Urinary bladder (tissue), 3 donors: ENCODE results near the genes CEMP1, ELOB, PRSS33 and PKMYT1.

DNA sequence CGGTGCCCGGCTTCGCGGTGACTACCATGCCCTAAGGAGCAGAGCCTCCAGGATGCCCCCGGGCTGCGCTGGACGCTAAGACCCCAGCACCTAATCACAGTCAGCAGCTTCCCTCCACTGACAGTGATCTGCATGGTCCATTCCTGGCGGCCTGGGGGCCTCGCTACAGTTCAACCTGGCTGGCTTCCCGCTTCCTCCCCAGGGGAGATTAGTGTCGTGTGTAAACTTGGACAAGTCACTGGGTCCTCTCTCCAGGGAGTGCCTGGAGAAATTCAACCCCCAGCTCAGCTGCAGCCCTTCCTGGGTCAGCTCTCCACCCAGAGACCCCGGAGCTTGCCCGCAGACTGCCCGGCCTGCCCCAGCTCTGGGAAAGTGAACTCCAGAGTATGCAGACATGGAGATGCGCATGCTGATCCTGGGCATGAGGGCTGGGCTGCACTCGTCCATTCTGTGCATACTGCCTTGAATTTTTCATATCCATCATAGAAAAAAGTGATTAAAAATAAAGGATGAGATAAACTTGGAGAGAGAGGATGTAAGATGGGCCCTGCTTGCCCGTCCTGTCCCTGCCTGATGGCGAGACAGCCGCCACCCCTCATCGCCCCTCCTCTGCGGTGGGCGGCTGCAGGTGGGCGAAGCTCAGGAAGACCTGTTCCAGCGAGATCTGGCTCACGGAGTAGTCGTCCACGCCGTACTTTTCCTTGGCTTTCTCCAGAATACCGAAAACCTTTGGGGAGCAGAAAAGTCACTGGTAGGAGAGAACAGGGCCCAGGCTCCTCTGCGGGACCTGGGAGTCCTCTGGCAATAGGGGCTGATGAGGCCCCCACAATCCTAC, 8.4 kb upstream of the RNPS1 start:
- PRO-cap = no peak
- RAMPAGE, long total RNA = no peak

DNA sequence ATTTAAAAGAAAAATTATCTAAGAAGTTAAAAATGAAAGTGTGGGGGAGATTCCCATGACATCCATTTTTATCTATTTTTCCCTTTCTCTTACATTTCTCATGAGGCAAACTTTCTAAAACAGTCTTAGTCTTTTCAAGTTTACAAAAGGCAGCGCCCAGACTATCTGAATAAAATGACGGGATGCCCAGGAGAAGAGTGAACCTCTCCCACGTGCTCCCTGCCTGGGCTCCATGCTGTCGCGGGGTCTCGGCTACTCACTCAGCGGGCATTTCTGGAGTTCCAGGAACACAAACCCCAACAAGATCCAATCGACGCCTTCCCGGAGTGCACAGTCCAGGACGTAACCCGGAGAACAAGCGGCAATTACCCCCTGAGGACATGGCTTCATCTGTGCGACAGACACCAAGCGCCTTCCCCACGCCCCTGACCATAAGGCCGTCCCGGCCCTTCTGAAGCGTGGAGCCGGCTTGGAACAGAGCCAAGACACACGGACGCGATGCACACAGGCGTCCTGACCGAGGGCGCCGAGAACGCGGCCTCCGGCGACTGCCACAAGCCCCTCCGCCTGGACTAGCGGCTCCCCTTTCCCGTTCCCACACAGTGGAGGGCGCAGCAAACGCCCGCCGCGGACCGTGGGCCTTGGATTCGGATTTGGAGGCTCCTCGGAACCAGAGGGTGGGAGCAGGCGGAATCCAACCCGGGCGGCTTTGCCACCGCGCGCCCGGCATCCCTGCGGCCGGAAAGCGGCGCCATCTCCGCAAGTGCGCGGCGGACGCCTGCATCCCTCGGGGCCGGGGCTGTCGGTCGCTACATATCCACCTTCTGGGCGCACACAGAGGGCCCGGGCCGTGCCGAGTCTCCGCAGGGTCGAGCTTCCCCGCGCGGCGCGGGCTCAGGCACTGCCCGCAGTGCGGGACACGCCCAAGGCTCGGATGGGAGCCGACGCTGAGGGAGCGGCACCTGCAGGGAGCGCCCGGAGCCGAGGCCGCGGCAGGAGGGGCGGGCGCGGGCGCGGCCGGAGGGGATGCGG, 817 bp downstream of the ABCA3 start:
- PRO-cap = no peak
- RAMPAGE, long total RNA = no peak

DNA sequence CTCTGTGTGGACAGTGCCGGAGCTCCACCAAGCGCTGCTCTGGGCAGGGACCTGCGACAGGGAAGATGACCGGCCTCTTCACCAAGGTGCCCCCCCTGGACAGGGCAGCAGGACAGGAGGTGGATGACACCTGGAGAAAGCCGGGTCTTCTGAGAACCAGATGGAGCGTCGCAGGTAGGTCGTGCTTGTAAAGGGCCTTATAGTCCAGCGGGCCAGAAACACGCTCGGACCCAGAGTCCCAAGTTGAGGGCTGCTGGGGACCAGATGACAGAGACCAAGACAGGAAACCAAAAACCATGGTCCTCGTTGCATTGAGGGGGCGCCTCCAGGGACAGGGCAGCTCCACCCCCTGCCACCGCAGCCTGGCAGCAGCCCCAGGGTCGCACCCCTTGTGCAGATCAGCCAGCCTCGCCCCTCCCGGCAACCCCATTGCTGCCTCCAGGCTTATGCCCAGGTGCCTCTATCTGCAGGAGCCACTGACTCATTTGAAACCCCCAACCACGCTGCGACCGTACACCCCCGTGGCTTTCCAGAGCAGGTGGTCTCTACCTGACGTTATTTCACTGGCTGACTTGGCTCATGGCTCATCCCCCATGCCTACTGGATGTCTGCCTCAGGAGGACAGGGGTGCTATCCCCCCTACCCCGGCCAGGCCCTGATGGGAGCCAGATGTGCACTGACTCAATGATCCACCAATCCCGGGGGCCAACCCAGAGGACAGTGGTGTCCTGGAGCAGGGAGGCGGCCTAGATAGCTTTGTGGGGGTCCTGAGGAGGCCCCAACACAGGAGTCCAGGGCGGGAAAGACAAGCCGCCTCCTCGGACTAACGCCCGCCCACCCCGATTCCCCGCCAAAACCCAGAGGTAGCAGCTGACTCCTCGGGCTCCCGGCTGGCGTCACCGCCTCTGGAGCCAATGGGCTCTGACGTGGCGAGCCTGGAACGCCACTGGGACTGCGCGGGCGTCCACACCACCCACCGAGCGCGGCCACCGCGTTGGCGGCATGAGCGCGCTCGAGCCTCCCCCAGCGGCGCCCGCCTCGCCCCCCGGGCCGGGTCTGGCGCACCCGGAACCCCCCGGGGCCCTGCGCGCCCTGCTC, 3.9 kb upstream of the NTN3 start:
- PRO-cap = bidirectional peak, plus-strand start at position 946 of the sequence, minus-strand start at position 828 of the sequence
- RAMPAGE, long total RNA = no peak

- PRO-cap = no peak
- RAMPAGE, long total RNA = no peak
Measured at GRCh38 chr16:2467908-2468157, 3.3 kb upstream of the NTN3 start.

DNA sequence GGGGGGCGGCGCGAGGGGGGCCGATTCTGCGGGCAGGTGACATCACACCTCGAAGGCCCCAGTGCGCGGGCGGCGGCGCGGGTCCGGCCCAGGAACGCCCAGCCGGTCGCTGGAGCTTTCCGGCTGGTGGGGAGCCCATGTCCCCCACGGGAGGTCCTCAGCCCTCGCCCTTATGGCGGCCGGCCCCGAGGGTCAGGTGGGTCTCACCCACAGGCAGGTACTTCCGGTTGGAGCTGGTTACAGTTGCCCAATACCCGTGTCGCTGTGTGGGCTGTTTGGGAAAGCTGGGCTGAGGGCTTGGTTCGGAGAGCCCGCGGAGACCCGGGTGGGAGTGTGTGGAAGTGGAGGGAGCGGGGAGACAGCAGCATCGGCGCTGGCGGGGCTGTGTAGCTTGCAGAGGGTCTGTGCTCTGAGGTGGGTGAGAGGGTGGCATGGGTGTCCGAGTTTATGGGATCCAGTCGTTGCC, 805 bp downstream of the ATP6V0C start:
- PRO-cap = bidirectional peak, plus-strand start at position 278 of the sequence, minus-strand start at position 172 of the sequence
- RAMPAGE, long total RNA = no peak

GRCh38 chr16:2530289-2530997, 765 bp downstream of the CEMP1 start:
- PRO-cap = no peak
- RAMPAGE, long total RNA = no peak

DNA sequence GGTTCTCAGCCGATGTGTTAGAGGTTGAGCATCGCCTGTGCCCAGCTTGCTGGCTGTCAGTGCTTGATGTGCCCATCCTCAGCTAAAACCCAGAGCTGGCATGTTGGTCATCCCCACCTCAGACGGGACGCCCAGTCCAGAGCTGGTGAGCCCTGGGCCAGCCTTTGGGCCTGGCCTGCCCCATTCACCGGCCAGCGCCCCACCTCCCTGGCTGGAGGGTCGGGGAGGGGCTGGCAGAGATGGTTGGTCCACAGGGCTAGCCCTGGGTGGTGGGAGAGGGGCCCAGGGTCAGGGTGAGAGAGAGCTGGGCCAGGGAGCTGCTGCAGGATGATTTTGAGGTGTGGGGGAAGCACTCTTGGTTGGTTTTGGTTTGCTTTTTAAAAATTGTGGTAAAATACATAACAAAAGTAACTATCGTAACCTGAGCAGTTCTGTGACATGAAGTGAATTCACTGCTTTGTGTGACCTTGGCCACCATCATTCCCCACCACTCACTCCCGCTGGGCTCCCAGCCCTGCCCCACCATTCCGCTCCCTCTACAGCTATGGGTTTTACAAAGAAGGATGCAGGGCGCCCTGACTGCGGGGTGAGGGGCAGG, at the start of gene CEMP1:
Gene CEMP1, minus strand, starts transcription at position 411 of the 598 bp plus-strand sequence.
- PRO-cap = no peak
- RAMPAGE, long total RNA = no peak

GRCh38 chr16:2531596-2532445, 613 bp upstream of the CEMP1 start:
- PRO-cap = bidirectional peak, plus-strand start at chr16:2532145, minus-strand start at chr16:2532043
- RAMPAGE, long total RNA = no peak

DNA sequence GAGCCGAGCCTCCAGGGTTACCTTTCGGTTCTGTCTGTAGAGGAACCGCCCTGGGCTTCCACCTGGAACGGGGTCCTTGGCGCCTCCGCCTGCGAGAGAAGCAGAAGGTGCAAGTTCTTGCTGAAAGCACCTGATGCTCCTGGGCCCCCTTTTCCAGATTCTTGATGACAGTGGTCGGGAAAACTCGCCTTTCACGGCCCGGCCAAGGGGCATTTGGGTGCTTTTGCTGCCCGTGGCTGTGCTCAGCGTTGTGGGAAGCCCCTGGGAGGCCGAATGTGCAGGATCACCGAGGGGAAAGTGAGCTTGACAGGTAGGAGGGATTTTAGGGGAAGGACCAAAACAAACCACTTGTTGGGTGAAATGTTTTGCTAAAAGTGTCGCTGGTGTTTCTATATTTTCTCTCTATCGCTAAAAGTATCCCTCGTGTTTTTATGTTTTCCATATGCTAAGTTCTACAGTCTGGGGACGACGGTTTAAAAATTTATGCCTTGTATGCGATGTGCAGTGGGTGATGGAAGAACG, 702 bp downstream of the PDPK1 start:
- PRO-cap = no peak
- RAMPAGE, long total RNA = no peak

GRCh38 chr16:2769391-2770415, 7.4 kb downstream of the ELOB start:
- PRO-cap = no peak
- RAMPAGE, long total RNA = no peak

- PRO-cap = bidirectional peak, plus-strand start at chr16:2777399, minus-strand start at chr16:2777274
- RAMPAGE, long total RNA = start-site peak on the minus strand at chr16:2777245-2777290, 7,072 and 4,735 reads in 2 replicates
Measured at GRCh38 chr16:2776643-2777456, at the start of gene ELOB. Gene ELOB (minus strand): TSS chr16:2777280.

- PRO-cap = no peak
- RAMPAGE, long total RNA = no peak
Measured at GRCh38 chr16:2787402-2788099, at the start of gene PRSS33. Gene PRSS33 (minus strand): TSS chr16:2787560.

GRCh38 chr16:2795619-2796268, 2.5 kb upstream of the PRSS41 start:
- PRO-cap = no peak
- RAMPAGE, long total RNA = no peak

DNA sequence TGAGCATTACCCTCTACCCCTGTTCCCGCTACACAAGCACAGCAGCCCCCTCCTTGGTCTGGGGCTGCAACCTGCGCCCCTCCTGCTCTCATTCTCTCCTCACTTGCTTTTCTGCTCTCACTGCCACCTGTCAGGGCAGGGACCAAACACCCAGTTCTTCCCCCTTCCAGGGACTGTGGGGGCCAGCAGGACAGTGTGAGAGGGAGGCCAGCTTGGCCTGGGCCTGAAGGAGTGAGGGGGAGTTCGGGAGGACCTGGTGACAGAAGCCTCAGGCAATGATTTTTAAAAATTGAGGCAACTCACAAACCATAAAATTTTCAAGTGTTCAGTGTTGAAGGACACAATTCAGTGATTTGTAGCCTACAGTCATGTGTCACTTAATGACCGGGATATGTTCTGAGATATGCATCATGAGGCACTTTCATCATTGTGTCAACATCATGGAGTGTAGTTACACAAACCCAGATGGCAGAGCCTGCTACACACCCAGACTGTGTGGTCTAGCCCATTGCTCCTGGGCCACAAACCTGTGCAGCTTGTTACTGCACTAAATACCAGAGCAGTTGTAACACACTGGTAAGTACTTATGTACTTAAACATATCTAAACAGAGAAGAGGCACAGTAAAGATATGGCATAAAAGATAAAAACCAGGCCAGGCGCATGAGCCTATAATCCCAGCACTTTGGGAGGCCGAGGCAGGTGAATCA, 1.5 kb downstream of the PRSS41 start:
- PRO-cap = no peak
- RAMPAGE, long total RNA = no peak

- PRO-cap = bidirectional peak, plus-strand start at chr16:2904397, minus-strand start at chr16:2904248
- RAMPAGE, long total RNA = no peak
Measured at GRCh38 chr16:2903790-2904724, 7.7 kb upstream of the FLYWCH1 start.

DNA sequence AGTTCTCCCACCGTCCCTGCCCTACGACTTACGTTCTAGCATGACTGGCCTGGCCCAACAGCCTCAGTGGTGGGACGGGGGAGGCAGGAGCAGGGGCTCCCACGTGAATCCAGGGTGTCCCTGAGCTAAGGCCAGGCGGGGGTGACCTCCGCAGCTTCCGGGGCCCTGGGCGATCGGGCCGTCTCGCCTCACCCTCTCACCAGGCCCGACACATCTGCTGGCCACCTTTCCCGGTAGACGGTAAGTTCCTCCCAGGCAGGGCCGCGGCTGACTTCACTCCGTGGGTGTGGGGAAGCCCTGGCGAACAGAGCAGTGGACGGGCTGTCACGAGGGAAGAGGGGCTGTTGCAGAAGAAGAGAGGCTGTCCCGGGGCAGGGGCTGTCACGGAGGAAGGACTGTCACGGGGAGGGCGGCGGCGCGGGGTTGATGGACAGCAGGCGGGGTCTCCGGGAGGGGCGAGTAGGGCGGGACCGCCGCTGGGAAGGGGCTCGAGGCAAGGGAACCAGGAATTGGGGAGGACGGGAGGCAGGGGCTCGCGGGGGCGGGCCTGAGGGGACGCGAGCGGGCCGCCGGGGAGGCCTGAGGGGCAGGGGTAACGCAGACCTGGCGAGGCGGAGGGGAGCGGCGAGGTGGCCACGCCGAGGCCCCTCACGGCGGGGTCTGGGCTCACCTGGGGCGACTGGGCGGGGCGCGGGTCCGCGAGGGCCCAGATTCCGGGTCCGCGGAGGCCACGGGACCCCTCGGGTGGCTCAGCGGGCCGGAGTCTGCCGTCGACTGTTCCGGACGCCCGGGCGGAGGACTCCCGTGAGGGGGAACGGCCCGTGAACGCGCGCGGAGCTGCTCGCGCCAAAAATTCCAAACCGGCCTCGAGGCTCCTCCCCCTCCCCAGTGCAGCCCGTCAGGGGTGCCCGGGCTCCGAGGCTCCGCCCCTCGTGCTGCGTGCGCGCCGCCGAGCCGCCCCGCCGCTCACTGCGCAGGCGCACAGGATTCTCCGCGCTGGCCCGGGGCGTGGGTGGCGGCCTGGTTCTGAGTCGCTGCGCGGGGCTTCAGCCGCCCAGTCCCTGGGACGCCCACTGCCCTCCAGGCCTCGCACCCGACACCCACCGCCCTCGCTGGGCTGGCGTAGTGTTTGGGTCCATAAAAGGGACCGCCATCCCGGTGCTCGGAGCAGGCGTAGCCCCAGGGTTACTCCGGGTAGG, at the start of gene PKMYT1:
Gene PKMYT1, minus strand, starts transcription at position 831 of the 1,199 bp plus-strand sequence.
- PRO-cap = unidirectional peak, plus-strand start at position 994 of the sequence
- RAMPAGE, long total RNA = no peak

DNA sequence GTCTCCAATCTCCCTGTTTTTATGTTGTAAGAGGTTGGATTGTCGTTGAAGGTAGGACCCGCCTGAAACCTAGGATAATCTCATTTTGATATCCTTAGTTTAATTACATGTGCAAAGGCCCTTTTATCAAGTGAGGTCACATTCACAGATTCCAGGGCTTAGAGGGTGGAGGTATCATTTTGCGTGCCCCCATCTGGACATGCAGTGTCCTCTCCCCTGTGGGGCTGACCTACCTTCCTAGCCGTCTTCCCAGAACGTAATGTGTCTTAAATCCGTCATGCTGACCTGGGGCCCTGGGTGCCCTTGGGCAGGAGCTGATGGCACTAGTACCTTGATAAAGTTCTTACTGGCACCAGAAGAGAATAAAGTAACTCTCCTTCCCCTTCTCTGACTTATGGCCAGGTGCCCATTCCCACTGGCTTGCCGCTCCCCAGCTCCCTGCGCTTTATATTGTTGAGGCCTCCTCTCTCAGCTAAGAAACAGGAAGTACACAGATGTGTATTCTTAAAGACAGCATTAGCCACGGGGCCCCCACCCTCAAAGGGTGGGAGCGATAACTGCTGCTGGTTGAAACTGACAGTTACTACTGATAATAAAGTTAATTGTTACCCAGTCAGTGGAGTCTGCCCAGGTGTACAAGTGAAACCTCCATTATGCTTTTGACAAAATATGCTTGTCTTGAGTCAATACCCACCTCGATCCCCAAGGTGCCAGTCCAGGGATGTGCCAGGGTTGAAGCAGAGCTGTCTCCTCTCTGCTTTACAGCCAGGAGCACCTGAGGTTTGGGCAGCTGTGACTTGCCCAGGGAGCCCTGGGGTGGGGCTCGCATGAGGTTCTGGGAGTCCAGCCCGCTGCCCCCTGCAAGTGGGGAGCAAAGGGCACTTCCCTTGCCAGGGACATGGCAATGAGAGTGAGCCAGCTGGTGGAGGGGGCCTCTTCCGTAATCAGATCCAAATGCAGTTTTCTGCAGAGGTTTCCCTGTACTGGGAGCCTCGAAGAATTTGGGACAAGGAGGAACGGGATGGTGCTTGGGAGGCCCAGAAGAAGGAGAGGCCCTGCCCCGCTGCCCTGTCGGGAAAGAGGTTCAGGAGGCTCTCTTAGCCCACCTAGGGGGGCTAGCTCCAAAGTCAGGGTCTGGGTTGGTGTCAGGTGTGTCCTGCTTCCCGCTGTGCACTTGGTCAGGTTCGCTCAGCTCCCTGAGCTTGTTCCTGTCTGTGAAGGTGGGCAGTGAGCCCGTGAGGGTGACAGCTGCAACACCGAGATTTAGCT, 5.5 kb upstream of the CLDN9 start:
- PRO-cap = no peak
- RAMPAGE, long total RNA = no peak

DNA sequence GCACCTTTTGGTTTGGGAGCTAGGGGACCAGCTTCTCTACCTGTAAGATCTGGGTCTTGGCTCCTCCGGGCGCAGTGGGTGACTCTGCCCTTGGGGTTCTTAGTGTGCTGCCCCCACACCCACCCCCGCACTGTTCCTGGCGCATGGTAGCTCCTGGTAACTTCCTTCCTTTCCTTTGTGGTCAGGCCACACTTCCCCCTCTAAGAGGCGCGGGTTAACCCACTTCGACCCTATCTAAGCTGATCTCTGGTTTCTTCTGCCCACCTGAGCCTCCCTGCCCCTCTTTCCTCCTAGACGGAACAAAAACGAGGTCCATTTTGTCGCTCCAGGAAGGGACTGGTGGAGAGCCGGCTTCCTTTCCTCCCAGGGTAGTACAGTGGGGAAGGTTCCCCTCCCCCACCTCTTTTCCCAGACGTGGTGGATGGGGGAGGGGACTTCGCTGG, 4.7 kb upstream of the CLDN9 start:
- PRO-cap = no peak
- RAMPAGE, long total RNA = no peak

- PRO-cap = no peak
- RAMPAGE, long total RNA = no peak
Measured at GRCh38 chr16:3014291-3014986, 1.7 kb downstream of the CLDN9 start.

- PRO-cap = no peak
- RAMPAGE, long total RNA = no peak
Measured at GRCh38 chr16:3023060-3023558, 633 bp downstream of the HCFC1R1 start.